Neural cell (in vitro differentiated cells): ENCODE results near the gene P3H2.

GRCh38 chr3:188362085-188362963, 208.4 kb downstream of the LPP start:
- RAMPAGE, long total RNA, result no peak

DNA sequence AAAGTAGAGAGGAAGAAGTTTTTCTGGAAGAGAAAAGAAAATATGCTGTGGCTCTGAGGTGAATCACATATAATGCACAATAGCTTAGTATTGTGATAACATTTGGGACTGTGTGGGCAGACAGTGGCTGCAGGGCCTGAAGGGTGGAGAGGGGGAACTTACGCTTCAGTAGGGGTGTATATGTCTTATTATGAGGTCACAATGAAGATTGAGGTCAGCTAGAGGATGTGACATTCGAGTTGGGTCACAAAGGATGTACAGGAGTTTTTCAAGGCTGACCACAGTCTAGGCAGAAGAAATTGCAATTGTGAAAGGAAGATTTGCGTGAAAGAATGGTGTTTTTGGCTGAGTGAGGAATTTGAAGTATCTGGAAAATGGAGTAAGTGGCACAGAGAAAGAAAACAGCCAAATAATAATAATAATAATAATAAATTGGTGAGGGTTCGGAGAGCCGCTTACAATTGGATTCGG, 414.8 kb downstream of the LPP start:
- RAMPAGE, long total RNA, result no peak

GRCh38 chr3:188608985-188609344, 455.0 kb downstream of the LPP start:
- RAMPAGE, long total RNA, result no peak

GRCh38 chr3:189123714-189124556, 47.8 kb upstream of the TPRG1 start:
- RAMPAGE, long total RNA, result no peak

DNA sequence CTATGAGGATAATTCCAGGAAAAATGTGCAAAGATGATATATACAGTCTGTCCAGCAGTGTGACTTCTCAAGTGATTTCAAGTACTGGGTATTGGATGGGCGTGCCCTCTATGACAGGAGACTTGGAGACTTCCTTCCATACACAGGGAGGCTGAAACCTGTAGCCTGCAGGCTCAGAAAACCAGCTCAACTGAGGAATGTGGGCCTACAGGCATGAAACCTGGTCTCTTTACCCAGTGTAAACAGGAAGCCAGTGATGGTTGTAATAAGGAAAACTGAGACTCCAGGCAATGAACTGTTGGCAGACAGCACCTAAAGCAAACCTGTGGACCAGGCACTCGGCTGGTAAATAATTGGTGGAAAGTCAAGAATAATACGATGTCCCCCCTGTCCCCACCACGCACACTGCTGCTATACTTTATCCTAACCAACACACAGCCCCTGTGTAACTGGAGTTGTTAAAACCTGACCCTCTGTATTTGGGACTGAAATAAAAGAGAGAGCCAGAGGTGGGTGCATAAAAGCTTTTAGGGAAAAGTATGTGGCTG, 144.6 kb downstream of the TPRG1 start:
- RAMPAGE, long total RNA, result no peak

DNA sequence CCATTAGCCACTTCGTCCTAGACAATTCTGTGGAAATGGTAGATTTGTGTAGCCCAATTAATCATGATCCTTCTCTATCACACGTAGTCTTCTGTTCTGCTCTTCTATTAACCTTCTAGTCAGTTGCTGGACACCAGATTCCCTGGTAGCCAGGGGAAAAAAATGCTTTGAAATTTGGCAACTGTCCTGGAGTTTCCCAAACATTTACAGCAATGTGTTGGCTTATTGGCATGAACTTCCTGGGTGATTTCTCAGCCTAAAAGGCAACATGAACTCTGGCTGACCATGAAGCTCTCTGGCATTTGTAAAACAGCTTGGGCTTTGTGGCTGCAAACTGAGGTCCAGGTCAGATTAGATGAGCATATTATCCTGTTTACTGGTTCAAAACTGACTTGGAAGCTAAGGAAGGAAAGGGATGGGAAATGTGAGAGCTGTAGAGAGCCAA, 139.1 kb downstream of the P3H2 start:
- RAMPAGE, long total RNA, result no peak

GRCh38 chr3:190101217-190102145, 19.2 kb downstream of the P3H2 start:
- RAMPAGE, long total RNA, result no peak

DNA sequence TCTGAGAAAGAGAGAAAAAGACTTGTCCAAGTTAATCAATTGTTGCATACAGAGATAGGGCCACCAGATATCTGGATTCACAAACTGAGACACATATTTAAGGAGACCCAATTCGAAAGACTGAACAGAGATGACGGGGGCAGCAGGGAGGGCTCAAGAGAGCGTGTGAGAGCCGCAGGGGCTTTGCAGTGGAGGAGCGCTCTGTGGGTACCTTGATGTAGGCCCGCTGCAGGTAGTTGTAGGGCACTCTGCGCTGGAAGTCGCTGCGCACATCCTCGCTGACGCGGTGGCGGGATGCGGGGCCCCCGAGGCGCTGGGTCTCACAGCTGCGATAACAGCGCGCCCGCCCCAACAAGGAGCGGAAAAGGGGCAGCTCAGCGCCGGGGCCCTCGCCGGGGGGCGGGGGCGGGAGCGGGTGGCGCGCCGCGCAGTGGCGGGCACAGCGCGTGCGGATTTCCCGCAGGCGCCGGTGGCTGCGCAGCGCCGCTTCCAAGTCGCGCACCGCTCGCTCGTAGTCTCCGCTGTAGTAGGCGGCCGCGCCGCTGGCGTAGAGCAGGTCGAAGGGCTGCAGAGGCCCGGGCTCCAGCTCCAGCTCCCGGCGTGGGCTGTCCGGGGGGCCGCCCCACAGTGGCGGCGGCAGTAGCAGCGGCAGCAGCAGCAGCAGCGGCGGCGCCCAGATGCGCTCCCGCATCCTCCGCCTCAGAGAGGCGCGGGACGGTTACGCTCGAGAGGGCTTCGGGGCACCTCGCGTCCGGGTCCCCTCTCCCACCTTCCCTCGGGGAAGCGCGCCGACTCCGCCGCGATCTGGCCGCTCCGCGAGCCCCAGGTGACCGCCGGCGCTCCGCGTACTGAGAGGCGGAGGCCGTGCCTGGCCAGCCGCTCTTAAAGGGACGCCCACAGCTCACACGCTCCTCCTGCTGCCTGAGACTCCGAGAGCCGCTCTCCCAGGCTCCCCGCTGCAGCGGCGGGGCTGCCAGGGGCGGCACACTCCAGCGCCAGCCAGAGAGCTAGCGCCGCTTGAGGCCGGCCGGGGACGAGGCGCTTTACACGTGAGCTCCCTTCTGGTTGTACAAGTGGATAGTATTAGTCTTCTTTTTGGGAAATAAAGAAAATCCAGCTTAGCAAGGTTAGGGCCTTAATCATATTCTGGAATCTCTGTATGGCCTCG, at the start of gene P3H2:
TSS of gene P3H2 (minus strand) at position 857 of the 1,168 bp plus-strand sequence.
- RAMPAGE, long total RNA, result no peak

DNA sequence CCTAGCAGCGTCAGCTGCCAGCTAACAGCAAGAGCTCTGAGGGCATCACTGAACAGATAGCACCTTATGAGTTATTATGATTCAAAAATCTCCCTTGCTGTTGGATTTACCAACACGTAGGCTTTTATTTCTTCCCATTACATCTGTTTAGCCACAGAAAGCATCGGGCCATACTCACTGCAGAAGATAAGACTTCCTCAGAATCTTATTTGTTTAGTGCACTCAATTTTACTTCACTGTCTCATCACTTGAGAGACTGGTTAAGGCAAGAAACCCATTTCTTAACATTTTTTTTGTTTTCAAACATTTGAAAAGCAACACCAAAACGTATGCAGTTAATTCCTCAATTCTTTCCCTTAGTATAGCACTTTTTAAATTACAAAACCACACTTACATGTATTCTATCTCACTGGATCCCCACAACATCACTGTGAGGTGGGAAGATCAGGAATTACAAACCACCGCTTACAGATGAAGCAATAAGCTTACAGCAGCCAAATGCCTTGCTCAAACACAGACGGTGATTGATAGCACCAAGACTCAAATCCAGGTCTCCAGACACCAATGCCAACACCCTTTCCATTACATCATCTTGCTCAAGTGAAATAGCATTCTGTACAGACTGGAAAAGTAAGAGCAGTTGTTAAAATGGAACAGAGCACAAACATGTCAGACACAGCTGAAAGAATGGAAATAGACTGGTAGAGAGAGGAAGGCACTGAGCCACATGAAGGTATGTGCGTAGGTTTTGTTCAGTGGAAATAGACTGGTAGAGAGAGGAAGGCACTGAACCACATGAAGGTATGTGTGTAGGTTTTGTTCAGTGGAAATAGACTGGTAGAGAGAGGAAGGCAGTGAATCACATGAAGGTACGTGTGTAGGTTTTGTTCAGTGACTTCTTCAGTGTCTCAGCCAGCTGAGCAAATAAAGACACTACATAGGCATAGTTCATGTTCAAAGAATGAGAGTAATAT, 15.9 kb downstream of the CLDN1 start:
- RAMPAGE, long total RNA, result no peak

DNA sequence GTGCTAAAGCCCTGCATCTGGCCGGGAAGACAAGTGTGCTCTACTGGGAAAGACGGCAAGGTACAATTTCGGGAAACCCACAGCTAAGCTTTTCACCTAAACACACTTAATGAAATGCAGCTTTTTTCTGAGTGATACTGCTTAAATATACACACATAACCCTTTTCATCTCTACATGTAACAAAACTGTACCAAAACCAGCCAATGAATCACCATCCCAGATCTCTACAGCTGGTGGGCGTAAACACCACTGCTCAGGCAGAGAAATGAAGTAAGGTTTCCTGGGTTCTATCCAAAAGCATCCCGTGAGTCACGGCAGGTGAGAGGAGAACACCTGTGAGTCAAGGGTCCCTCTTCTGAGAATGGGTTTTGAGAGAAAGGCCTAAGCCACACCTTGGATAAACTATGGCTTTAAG, 2.6 kb downstream of the CLDN1 start:
- RAMPAGE, long total RNA, result no peak

DNA sequence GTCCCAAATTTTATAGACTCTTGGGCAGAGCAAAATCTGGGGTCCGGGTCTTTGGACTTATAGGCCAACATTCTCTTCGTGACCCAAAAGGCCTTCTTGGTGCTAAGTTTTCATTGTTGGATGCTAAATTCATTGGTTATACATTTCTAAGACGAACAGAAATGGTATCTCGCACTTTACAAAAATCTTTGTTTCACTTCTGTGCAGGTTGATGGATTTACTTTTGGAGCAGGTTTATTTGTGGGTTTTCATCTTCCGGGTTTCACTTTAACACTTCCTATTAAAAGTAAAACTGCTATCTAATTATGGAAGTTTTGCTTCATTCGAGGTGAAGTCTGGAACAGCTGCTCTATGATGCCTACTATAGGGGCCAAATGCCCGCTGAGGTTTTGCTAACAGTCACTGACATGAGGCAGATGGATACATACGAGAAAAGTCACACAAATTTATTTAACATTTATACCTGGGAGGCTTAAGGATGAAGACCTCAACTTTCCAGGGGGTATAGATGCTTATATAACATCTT, 54.0 kb downstream of the OSTN start:
- RAMPAGE, long total RNA, result no peak

DNA sequence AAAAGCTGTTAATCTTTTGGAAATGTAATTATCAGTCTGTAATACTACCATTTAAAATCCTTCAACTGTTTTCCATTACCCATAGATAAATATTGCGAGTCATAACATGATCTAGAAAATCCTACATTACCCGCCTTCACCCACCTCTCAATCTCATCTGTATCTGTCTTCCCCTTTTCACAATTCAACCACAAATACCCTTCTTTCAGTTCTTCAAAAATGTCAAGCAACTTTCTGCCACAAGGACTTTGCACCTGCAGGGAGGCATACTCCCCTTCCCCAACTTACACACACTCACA, 33.3 kb upstream of the CCDC50 start:
- RAMPAGE, long total RNA, result no peak

- RAMPAGE, long total RNA, result no peak
Measured at GRCh38 chr3:191608542-191609013, 147.6 kb downstream of the PYDC2 start.

DNA sequence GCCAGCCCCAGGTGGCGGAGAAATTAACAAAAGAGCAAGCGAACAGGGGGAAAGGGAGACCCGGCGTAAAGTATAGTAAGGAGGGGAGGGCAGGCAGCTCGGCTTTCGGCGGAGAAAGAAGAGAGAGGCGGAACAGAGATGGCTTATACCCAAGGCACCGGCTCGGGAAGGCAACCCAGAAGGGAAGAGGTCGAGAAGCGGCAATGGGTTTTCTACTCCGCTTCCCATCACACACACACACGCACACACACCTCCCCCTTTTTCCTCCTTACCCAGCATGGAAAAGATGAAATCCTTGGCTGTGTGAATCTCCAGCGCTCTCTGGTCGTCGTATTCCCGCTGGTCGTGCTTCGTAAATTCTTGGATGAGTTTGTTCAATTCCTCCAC, 305 bp downstream of the MB21D2 start:
- RAMPAGE, long total RNA, result no peak

DNA sequence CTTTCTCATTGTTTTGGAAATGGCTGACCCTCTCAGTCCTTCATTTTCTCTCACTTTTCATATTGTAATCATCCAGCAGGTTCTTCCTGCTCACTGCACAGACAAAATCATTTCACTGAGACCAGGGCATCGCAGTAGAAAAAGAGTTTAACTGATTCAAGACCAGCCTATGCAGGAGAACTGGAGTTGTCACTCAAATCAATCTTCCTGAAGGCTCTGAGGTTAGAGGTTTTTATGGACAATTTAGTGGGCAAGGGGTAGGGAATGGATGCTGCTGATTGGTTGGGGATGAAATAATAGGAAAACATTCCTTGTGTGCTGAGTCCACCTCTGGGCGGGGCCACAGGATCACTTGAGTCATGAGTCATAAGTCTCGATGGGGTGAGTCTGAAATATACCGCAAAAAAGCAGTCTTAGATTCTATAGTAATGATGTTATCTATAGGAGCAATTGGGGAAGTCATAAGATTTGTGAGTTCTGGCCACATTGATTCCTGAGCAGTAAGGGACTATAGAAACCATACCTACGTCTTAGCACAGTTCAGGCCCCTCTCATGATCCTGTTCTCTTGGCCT, 2.9 kb upstream of the OPA1 start:
- RAMPAGE, long total RNA, result no peak

DNA sequence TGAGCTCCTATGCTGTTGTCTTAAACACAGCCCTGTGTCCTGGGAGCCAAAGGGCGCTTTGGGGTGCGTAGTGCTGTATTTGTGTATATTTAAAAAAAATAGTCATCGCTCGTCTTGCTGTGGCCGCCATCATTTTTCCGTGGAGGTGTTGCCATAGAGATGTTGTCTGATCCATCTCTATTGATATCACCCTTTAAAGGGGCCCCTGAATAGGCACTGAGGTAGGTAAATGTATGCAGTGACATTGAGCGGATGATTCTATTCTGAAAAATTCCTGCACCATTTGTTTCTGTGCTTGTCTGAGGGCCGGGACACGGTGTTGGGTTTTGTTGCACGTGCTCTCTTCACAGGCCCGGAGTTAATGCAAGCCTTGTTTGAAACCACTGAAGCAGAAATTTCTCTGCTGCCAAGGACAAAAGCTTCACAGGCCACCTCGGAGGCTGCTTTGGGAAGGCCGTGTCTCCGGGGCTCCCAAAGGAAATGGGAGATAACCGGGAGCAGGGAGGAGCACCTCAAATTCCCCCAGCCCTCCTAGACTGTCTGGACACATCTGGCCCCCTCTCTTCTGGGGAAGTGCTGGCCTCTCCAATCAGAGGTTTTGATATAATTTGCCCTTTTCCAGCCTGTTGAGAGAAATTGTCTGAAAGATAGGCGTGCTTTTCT, 179.3 kb downstream of the OPA1 start:
- RAMPAGE, long total RNA, result no peak

DNA sequence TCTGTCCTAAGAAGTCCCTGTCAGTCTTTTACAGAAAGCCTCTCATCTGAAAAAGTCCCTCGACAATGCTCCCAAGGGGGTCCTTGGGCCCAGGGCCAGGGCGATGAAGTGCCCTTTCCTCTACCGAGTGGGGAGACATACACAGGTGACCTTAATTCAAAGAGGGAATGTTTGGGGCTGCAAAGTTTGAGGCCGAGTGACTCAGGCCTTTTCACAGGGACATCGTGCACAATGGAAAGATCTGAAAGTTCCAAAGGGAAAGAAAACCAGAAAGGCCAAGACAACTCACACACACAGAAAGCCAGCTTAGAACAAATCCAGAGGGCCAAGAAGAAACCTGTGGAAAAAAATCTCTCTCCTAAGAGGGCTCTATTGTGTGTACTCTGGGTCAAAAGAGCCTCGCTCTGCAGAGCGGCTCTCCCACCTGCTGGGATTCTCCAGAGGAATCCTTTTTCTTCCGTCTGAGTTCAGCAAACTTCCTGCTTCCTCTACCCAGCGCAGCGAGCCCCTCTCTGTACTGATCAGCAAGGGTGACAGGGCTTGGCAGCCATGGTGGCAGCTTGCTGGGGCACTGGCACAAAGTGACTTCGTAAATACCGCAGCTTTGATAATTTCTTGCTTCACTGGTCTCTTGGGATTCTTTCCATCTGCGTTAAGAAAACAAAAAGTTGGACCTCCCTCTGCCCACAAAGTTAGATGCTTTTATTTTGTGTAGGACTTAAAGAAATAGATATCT, 259.1 kb downstream of the OPA1 start:
- RAMPAGE, long total RNA, result no peak

DNA sequence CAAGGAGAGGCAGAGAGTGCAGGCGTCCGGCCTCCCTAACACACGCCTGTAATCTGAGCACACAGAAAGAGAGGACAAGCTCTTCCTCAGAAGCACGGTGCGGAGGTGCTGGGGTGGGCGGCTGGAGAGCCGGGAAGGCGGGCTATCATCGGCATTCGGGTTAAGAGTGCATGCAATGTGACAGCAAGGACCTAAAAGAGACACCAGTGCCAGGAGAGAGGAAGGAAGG, 238.1 kb upstream of the HES1 start:
- RAMPAGE, long total RNA, result no peak

DNA sequence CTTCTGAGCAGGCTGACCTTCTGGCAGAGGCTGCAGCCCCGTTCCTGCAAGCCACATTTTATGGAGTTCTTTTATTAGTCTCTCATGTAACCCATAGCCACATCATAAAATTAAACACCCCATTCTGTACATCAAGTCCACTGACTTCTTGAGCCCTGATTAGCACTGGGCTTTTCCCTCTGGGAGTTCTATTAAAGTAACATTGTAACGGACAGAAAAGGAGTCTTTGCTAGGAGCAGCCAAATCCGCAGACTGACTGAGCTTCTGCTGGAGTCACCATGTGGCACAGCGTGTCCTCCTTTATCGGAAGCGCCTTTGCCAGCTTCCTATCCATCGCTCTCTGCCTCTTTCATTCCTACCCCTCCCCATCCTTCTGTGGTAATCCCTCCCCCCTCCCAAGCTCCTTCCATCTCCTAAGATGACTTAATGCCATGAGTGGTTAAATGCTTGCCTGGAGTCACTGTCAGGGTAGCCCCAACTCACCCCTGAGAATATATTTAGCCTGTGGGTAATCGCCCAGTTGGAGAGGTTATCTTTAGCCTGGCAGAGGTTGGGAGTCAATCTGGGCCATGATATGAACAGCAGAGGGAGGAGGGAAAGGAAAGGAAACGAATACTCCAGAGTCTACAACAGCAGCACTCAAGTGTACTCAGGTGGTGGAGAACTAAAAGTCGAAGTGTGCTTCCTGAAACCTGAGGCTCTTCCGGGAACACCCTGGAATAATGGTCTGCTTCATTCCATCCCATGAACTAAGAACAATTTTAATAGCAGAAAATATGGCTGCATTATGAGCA, 138.3 kb upstream of the HES1 start:
- RAMPAGE, long total RNA, result no peak

- RAMPAGE, long total RNA, result no peak
Measured at GRCh38 chr3:194097514-194097963, 38.4 kb upstream of the HES1 start.